ENCODE data around the genes IDS, GPR50, VMA21 and CSAG2.

DNA sequence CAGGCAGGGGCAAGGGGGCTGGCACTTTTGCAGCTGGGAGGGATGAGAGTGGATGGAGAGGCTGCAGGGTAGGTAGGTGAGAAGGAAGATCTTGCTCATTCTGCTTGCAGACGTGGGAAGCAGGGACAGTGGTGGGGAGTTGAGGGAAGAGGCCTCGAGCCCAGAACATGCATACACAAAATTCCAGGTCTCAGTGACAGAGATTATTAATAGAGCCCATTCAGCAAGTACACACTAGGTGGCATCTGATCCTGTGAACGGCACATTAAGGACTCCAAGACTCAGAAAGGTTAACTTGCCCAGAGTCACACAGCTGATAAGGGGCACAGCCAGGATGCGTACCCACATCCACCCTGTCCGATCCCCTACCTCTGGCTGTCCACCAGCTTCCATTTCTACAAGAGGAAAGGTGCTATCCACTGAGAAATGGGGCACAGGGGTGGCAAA, 11.6 kb downstream of the IDS start:
- RAMPAGE, long total RNA: no peak
- RRBS: no CpG with 5 or more reads among the region's 5 CpGs

DNA sequence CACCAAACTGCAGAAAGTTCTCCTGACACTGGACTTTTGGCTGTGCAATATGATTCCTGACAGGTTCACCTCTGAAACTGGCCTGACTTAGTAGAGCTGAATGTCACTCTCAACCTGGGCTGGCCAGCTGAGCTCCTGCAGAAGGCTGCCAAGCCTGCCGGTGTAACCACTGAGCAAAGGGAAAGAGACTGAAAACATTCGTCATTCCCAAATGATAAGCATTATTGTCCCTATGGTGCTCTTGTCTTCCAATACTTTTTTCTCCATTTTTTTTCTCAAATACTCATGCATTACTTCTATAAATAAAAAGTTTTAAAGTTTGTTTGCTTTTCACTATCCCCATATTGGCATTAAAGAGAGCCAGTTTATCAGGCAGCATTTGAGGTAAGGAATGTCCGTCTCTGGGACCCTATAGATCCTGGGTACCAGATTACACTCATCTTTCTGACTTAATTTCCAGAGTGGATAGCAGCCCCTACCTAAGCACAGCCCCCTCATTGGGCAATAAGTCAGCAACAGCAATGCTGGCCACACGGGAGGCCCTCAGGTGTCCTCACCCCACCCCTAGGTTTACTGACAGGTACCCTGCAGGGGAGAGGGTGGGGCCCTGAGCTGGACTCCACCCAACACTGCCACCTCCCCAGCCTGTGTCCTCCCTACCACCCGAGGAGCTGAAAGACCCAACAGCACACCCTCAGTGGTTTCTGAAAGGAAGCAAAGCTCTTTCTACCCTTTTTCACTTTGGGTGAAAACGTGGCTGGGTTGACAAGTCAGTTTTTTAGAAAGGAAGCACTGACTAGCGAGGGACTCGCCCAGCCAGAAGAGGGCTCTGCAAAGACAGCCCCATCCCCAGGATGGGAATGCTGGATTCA, 2.5 kb downstream of the IDS start:
- RAMPAGE, long total RNA: no peak
- RRBS: no CpG with 5 or more reads among the region's 8 CpGs

DNA sequence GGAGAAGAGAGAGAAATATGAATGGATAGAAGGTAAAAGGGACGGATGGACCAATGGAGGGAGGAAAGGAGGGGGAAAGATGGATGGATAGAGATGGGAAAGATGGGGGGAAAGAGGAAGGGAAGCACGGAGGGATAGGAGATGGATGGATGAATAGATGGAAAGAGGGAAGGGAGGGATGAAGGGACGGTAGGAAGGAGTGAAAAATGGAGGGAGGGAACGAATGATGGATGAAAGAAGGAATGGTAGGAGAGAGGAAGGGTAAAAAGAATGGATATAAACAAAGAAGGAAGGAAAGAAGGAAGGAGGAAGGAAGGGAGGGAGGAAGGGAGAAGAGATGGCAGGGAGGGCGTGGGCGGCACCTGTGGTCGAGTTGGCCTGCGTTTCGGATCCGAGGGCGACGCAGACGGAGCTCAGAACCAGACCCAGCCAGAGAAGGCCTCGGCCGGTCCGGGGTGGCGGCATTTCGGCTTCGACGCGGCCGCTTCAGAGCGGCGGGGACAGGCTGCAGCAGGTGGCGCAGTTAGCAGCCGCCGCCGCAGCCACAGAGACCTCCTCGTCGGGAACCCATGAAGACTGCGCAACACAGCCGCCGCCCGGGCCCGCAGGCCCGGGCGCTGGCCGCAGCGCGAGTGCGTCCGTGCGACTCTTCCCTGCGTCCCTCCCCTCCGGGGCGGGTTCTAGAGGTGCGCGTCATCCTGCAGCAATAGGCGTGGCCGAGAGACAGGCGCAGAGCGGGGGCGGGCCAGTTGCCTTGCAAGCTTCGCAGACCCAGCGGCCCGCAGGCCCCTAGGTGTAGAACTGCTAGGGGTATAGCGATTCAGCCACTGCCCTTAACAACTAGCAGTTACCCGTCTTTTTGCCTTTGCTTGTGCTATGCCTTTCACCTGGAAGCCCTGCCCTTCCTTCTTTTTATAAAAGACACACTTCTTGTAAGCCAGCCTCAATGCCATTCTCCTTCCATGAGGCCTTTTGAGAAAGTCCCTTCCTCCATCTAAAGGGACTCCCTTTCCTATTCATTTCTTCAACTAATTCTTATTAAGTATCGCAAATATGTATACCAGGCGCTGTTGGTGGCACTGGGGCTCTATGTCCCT, at the start of gene IDS:
TSS of gene IDS (minus strand) at position 634 of the 1,097 bp plus-strand sequence.
- RAMPAGE, long total RNA: no peak
- RRBS: 13% methylated on average over 10 of the region's 60 CpGs

- RAMPAGE, long total RNA: no peak
- RRBS: no CpG with 5 or more reads among the region's 6 CpGs
Observed at GRCh38 chrX:149514122-149514615, 9.1 kb upstream of the IDS start.

- RAMPAGE, long total RNA: no peak
- RRBS: no CpG with 5 or more reads among the region's 9 CpGs
Observed at GRCh38 chrX:149534941-149536272, 5.4 kb upstream of the EOLA1 start.

GRCh38 chrX:149545143-149546035, 4.3 kb downstream of the HSFX3 start:
- RAMPAGE, long total RNA: no peak
- RRBS: no CpG with 5 or more reads among the region's 33 CpGs

GRCh38 chrX:149940514-149940999, 2.3 kb upstream of the EOLA2 start:
- RAMPAGE, long total RNA: no peak
- RRBS: no CpG with 5 or more reads among the region's 12 CpGs

GRCh38 chrX:149943966-149944785, 5.9 kb upstream of the EOLA2 start:
- RAMPAGE, long total RNA: no peak
- RRBS: no CpG with 5 or more reads among the region's 10 CpGs

- RAMPAGE, long total RNA: no peak
- RRBS: no CpG with 5 or more reads among the region's 12 CpGs
Observed at GRCh38 chrX:149944786-149945469, 6.6 kb upstream of the EOLA2 start.

DNA sequence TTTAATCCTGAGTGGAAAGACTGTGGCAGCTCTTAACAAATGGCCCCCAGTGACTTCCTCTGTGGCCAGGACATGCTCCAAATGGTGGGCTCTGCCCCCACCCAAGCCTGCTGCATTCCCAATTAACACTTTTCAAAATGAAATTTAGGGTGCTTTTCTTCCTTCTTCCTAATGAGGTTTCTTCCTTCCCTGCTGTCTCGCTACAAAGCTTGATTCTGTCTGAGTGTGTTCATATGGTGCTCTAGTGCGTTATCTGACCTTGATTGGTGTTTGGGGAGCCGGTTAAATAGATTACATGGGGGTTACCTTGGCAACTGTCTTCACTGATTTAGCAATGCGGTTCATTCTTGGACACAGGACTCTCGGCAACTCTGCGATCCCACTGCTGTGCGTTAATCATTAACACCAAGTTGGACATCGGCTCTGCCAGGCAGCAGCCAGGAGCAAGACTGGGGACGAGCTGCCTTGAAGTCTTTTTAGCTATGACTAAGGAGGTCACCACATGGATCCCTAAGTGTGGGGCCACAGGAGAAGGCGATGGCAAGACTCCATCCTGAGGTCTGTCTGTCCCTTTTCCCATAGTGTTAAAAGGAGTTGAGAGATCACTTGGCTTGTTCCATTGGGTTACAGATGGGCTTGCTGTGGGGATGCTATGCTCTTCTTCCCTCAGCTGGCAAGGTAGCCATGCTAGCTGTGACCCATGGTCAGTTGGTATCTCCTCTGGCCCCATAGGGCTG, 93.5 kb upstream of the MAMLD1 start:
- RAMPAGE, long total RNA: no peak
- RRBS: no CpG with 5 or more reads among the region's 10 CpGs

DNA sequence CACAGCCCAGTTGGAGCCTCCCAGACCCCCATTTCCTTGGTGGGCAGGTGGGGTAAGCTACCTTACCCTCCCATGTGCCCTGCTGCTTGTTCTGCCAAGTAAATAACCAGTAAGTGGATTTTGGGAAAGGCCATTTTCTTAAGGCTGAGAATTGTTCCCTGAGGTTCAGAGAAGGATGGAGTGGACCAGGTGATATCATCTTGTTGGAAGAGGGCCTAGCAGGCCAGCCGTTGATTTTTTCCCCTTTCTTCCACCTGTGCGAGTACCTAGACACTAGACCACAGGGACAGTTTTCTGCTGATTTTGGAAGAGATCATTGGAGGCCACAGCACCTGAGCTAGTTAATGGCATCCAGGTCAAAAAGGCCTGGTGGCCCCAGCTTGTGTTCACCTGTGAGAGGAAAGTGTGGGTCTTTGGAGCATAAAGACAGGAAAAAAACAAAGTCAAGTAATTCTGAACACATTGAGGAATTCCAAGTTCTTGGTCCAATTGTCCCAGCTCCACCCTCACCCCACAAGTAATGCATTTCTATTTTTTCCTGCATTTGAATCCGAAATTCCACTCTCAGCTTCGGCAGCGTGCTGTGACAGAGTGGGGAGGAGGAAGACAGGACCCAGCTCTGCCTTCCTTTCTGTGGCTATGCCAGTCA, 8.2 kb downstream of the MAMLD1 start:
- RAMPAGE, long total RNA: no peak
- RRBS: no CpG with 5 or more reads among the region's 5 CpGs

DNA sequence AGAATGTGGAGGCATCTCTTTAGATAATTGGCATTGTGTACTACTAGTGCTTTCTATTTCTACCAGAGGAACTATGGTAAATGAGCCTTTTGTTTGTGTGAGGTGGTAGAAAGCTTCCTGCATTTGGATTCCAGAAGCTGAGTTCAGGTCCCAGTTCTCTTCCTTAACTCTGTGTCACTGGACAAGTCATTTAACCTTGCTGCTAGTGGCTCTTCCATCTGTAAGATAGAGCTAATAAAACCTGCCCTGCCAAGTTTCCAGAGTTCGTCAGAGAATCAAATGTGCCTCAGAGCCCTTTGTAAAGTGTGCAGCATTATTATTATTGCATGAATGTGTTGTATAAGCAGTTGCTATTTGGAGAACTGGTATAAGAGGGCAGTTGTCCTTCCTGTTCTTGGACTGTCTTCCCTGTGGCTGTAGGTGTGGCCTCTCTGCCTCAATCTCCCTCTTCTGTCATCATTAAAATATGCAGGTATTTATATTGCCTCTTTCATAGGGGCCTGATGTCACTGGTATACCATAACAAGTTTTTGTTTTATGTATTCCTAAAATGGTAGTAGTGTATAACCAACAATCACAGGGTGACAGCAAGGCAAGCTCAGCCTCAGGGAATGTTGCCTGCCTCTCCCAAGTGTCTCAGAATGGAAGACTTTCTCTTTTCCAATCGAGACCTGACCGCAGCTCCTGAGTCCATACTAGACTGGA, 3.7 kb downstream of the MTM1 start:
- RAMPAGE, long total RNA: no peak
- RRBS: no CpG with 5 or more reads among the region's 3 CpGs

GRCh38 chrX:150575151-150575948, 6.9 kb downstream of the MTM1 start:
- RAMPAGE, long total RNA: no peak
- RRBS: no CpG with 5 or more reads among the region's 10 CpGs

- RAMPAGE, long total RNA: no peak
- RRBS: no CpG with 5 or more reads among the region's 5 CpGs
Observed at GRCh38 chrX:150649115-150649607, 44.0 kb upstream of the MTMR1 start.

DNA sequence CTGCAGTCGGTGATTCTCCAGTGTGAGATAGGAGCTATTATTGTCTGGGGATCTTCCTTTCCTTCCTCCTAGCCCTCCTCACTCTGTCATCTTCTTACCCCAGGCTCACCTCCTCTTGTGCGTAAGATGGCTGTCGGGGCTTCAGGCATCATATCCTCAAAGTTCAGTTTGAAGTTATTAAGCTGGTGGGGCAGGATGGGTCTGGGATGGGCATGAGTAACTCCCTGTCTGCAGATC, 981 bp upstream of the MTMR1 start:
- RAMPAGE, long total RNA: no peak
- RRBS: no CpG with 5 or more reads among the region's 3 CpGs

DNA sequence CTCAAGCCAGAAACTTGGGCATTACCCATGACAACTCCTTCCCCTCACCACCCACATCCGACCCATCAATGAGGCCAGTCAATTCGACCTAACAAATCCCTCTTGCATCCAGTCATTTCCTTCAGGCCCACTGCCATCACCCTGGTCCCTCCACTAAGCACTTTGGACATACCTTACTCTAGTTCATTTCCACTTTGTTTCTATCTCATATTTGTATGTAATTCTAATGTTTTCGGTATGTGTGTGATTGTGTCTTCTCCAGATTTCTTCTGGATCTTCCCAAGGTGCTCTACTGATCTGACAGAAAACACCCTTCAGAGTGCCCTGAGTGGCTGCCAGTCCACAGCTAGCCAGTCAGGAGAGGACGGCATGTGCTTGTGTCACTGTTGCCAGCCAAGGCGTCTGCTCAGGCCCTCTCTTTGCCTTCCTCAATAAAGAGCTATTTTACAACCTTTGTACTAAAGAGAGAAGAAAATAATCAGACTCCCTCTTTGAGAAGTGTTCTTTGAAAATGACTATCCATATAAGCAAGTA, 29.1 kb downstream of the CD99L2 start:
- RAMPAGE, long total RNA: no peak
- RRBS: no CpG with 5 or more reads among the region's 5 CpGs

- RAMPAGE, long total RNA: no peak
- RRBS: 83% methylated on average over 4 of the region's 16 CpGs
Observed at GRCh38 chrX:151176183-151176859, at the start of gene GPR50. TSS of gene GPR50 (plus strand) at chrX:151176584.

DNA sequence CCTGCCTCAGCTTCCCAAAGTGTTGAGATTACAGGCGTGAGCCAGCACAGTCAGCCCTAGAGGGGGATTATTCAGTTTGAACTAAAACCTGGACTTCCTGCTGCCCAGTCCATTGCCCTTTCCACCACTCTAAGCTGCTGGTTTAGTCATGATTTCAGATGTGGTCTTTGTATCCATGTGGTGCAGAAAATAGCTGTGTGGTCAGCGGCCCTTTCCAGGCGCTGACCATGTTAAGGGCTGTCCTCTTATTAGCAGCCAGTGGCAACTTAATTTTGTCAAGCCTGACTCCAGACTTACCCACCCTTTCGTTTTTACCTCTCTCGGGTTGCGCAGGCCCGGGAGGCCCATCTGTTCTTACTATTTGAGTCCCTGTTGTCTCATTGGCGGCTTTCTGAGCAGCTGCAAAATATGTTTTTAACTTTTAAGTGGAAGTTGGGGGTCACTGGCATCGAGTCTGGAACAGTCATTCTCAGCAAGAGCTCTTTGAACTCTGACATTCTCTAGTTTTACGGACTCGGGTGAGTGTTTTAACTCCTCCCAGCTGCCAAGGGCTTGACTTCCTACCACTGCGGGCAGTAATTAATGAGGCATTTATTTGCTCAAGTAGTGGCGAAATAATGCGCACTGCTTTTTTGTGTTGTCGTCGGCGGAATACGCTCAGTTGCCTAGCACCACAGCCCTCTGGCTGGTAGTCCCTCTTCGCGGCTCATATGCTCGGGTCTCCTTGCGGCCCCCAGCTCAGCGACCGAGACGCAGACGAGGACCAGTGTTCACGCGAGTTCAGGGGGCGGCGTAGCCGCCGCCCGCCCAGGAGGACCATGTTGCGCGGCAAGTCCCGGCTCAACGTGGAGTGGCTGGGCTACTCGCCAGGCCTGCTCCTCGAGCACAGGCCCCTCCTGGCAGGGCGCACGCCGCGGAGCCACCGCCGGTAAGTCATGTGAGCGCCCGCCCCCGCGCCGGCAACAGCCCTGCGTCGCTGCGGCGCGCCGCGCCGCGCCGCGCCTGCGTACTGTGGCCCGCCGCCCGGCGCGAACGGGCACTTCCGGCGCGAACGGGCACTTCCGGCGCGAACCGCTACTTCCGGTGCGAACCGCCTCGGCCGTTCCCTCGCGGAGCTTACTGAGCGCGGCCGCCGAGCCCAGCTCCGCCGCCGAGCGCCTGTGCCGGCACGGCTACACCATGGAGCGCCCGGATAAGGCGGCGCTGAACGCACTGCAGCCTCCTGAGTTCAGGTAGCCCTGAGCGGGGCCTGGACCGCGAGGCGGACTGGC, at the start of gene VMA21:
TSS of gene VMA21 (plus strand) at position 1,077 of the 1,271 bp plus-strand sequence.
- RAMPAGE, long total RNA: start-site peak on the plus strand centred at position 1,095 of the sequence, 39 bp wide, 186 and 39 reads in 2 replicates
- RRBS: 14% methylated on average over 31 of the region's 102 CpGs

GRCh38 chrX:152026191-152026578, 51.7 kb upstream of the GABRE start:
- RAMPAGE, long total RNA: no peak
- RRBS: no CpG with 5 or more reads among the region's 3 CpGs

DNA sequence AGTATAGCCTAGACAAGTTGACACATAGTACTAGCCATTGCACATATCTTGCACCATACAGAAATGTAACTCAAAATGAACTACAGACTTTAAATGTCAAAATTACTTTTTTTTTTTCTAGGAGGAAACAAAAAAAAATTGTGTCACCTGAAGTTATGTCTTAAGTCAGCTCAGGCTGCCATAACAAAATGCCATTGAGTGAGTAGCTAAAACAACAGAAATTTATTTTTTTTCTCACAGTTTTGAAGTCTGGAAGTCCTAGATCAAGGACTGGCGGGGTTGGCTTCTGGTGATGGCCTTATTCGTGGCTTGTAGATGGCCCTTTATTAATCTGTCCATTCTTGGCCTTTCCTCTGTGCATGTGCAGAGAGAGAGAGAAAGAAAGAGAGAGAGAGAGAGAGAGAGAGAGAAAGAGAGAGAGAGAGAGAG, at the start of gene CSAG2:
TSS of gene CSAG2 (minus strand) at position 51 of the 429 bp plus-strand sequence.
- RAMPAGE, long total RNA: no peak
- RRBS: no CpG with 5 or more reads among the region's 2 CpGs

Data from hepatocyte (in vitro differentiated cells and primary cell).